ENCODE measurements around a stretch of chr9.

GRCh38 chr9:10679-11085, 18.6 kb downstream of the WASHC1 start:
- PRO-cap, 2 experiments, result no peak in any of the 2 experiments
- RAMPAGE, long total RNA, 5 experiments, result no peak in any of the 5 experiments

GRCh38 chr9:210870-211406, 3.7 kb upstream of the DOCK8 start:
- PRO-cap, 2 experiments, result no peak in any of the 2 experiments
- RAMPAGE, long total RNA, 5 experiments, result no peak in any of the 5 experiments

- PRO-cap, 2 experiments, result no peak in any of the 2 experiments
- RAMPAGE, long total RNA, 5 experiments, result no peak in any of the 5 experiments
Observed at GRCh38 chr9:211407-211960, 3.2 kb upstream of the DOCK8 start.

- PRO-cap, 2 experiments, result peak in 1 of 2 experiments; most common minus-strand start chr9:274610 (in 1)
- RAMPAGE, long total RNA, 5 experiments, result no peak in any of the 5 experiments
Observed at GRCh38 chr9:274020-274954, 59.6 kb downstream of the DOCK8 start.

DNA sequence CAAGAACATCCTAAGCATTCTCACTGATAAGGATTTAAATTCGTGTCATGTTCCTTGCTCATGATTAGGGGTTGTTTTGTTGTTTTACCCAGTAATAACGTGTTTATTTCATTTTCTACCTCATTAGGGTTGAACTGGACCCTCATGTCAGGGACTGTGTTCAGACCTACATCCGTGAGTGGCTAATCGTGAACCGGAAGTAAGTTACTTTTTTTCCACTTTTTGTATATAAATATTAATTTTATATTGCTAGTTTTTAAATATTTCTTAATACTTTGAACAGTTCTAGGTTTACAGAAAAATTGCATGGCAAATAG, 74.7 kb downstream of the DOCK8 start:
- PRO-cap, 2 experiments, result no peak in any of the 2 experiments
- RAMPAGE, long total RNA, 5 experiments, result no peak in any of the 5 experiments

- PRO-cap, 2 experiments, result no peak in any of the 2 experiments
- RAMPAGE, long total RNA, 5 experiments, result no peak in any of the 5 experiments
Observed at GRCh38 chr9:447145-448071, 57.1 kb upstream of the KANK1 start.

DNA sequence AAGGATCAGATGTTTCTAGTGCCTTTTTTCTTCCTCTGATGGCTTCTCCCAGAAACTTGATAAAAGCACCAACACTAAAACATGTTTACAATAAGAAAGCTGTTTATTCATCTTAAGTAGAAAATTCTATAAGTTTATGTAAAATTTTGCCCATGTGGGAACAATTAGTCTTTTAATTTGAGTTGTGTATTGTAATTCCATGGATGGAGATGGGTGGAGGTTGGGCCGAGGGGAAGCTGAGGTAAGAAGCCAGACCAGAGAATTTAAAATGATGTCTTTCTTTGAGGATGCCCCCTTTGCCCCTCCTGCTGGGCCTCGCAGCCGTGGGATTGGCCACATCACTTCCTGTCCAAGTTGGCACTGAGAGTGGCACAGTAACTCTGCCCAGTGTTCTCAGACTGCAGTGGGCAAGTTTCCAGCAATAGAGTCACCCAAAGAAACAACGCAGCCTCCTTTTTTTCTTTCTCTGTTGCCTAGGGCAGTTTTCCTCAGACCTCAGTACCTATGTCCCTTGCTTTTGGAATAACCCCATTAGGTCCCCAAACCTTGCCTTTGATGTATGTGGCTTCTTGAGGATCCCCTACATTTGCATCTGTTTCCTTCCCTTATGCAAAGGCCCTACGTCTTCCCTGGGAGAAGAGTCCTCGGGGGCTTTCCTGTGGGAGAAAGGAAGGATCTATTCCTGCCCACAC, 30.4 kb downstream of the KANK1 start:
- PRO-cap, 2 experiments, result no peak in any of the 2 experiments
- RAMPAGE, long total RNA, 5 experiments, result no peak in any of the 5 experiments

- PRO-cap, 2 experiments, result no peak in any of the 2 experiments
- RAMPAGE, long total RNA, 5 experiments, result no peak in any of the 5 experiments
Observed at GRCh38 chr9:560474-561103, 56.1 kb downstream of the KANK1 start.

DNA sequence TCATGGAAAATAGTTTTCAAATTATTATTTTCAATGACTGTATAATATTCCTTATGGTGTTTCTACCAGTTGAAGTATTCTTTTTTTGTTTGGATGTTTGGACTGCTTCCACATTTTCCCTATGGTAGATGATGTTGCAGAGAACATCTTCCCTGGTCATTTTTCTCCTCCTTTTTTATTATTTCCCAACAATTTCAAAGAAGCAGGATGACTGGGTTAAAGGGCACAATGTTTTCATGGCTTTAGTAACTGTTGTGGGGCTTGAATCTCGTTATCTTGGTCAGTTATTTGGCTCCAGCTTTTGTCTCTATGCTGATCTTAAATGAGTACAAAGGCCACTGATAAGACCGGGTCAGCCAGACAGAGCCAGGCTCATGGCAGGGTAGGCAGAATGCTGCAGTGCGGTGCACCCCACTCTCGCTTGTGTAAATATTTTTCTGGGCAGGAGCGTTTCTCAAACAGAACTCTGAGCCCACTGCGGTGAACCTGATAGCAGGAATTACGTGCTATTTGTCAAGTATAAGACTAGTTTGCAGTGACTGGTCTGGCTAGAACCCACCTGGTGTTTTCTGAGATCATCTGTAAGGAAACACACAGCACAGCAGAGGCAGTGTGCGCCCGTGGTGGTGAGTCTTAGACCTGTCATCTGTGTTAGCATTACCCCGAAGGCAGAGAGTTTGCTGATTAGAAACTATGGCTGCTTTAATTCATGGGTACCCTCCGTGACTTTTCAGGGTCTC, 158.8 kb upstream of the DMRT1 start:
- PRO-cap, 2 experiments, result peak in 1 of 2 experiments; most common plus-strand start position 359 of the sequence (in 1); most common minus-strand start position 427 of the sequence (in 1)
- RAMPAGE, long total RNA, 5 experiments, result start-site peak on the plus strand in 1 of 5 experiments, centred at position 555 of the sequence, 5 reads per replicate

DNA sequence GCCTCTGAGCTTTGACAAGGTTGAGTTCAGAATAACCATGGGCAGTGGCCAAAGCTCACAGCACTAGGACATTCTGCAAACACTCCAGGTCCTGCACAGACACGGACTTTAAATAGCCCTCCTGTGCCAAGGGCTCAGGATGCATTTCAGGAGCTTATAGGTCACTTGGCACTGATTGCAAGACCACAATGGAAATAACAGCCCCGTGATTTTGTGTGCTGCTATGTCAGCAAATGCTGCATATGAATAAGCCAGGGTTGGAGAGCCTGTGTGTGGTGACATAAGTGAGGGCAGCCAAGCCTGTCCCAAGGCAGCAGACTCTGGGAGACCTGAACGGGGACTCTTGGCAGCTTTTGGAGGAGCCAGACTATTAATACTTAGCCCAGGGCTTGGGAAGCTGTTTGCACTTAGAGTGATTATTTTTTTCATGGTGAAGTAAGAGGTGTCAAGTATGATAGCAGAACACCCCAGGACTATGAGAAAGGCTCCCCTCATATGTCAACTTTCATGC, 150.8 kb downstream of the DMRT2 start:
- PRO-cap, 2 experiments, result peak in 2 of 2 experiments; most common plus-strand start position 313 of the sequence (in 2); most common minus-strand start position 85 of the sequence (in 1)
- RAMPAGE, long total RNA, 5 experiments, result no peak in any of the 5 experiments

DNA sequence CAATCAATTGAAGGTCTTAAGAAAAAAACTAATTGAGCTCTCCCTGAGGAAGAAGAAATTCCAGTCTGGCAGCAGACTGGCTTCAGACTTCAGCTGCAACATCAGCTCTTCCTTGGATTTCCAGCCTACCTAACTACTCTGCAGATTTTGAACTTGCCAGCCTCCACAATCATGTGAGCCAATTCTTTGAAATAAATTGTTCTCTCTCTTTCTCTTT, 420.3 kb downstream of the DMRT2 start:
- PRO-cap, 2 experiments, result no peak in any of the 2 experiments
- RAMPAGE, long total RNA, 5 experiments, result no peak in any of the 5 experiments

DNA sequence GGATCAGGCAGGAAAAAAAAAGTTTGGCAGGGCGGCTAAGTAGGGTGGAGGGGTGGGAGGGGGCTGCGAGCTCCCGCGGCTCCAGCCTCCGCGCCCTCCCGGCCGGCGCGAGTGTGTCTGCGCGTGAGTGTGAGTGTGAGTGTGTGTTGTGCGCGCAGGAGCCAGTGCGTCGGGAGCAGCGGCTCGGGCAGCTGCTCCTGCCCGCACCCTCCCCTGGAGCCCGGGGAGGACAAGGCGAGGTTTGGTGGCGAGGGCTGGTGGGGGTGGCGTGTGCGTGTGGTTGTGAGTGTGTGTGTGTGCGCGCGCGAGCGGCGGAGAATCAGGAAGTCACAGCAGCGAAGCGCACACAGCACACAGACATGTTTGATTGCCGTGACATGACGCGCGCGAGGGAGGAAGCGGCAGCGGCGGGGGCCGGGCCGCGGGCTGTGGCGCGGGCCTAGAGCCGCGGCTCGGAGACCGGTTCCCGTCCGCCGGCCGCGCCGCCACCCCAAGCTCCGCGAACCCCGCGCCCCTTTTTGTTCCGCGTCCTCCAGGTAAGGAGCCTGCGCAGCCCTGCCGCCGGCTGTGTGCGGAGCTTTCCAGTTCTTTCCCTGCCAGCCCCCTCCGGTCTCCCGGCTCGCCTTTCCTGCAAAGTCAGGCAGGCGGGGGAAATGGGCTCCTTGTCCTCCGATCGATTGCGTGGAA, 2.3 kb downstream of the SMARCA2 start:
- PRO-cap, 2 experiments, result peak in 2 of 2 experiments; most common plus-strand start position 164 of the sequence (in 2); most common minus-strand start position 215 of the sequence (in 1)
- RAMPAGE, long total RNA, 5 experiments, result start-site peak on the plus strand in 3 of 5 experiments, centred at positions 103 to 433 of the sequence, 35 to 117 reads per replicate

GRCh38 chr9:2022510-2023039, 7.4 kb downstream of the SMARCA2 start:
- PRO-cap, 2 experiments, result no peak in any of the 2 experiments
- RAMPAGE, long total RNA, 5 experiments, result no peak in any of the 5 experiments

DNA sequence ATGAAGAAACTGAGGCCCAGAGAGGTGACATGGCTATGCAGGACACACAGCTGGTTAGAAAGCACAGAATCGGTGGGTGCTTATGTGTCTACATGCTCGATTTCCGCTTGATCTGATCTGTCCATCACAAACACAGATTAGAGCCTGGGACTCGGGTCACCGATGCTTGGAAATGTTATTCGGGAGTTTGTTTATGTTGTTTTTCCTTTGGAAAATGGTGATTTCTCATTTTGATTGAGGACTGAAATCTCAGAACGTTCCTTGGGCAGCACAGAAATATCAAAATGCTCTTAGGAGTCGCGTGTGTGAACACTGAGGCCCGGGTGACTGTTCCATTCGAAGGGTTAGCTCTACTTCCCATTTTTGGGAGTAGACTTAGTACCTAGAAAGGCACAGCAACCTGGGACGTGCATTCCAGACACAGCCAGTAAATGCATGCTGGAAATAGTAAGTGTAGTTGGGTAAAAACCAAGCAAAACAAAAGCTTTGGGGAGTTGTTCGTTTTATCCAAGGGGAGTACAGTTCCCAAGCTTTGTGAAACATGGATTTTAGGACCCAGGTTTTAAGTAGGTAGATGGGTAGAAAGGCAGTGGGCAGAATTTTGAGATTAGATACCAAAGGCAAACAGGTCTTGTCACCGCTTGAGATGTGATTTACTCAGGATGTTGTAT, 109.5 kb downstream of the SMARCA2 start:
- PRO-cap, 2 experiments, result no peak in any of the 2 experiments
- RAMPAGE, long total RNA, 5 experiments, result no peak in any of the 5 experiments

GRCh38 chr9:2170497-2171004, 155.4 kb downstream of the SMARCA2 start:
- PRO-cap, 2 experiments, result no peak in any of the 2 experiments
- RAMPAGE, long total RNA, 5 experiments, result no peak in any of the 5 experiments

GRCh38 chr9:2181158-2182435, 166.4 kb downstream of the SMARCA2 start:
- PRO-cap, 2 experiments, result no peak in any of the 2 experiments
- RAMPAGE, long total RNA, 5 experiments, result start-site peak on the plus strand in 1 of 5 experiments, at chr9:2182188-2182234 at its widest, 20 reads per replicate

DNA sequence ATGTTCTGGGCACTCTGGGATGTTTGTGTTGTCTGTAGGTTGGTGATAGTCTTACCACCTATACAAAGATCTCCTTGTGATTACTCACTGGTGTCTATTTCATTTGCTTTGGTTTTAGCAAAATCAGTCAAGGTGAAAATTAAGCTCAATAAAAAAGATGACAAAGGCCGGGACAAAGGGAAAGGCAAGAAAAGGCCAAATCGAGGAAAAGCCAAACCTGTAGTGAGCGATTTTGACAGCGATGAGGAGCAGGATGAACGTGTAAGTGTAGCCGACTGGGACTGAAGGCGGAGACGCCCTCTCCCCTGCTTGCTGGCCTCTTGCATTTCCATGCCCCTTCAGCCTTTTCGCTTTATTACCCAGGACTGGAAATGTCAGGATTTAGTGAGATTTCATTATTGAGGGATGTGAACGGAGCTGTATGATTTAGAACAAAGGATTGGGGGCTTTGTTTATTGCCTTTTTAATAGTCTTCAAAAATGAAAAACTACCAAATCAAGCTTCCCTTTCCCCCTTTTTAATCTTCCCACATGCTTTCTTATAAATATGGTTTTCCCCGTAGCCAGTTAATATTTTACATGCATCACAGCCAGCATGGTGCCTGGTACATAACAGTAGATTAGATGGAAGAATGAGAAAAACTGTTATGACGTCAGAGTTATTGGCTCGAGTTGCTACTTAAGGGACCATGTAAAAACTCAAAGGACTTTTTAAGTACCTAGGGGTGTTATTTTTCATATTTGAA, 176.2 kb downstream of the SMARCA2 start:
- PRO-cap, 2 experiments, result no peak in any of the 2 experiments
- RAMPAGE, long total RNA, 5 experiments, result no peak in any of the 5 experiments

DNA sequence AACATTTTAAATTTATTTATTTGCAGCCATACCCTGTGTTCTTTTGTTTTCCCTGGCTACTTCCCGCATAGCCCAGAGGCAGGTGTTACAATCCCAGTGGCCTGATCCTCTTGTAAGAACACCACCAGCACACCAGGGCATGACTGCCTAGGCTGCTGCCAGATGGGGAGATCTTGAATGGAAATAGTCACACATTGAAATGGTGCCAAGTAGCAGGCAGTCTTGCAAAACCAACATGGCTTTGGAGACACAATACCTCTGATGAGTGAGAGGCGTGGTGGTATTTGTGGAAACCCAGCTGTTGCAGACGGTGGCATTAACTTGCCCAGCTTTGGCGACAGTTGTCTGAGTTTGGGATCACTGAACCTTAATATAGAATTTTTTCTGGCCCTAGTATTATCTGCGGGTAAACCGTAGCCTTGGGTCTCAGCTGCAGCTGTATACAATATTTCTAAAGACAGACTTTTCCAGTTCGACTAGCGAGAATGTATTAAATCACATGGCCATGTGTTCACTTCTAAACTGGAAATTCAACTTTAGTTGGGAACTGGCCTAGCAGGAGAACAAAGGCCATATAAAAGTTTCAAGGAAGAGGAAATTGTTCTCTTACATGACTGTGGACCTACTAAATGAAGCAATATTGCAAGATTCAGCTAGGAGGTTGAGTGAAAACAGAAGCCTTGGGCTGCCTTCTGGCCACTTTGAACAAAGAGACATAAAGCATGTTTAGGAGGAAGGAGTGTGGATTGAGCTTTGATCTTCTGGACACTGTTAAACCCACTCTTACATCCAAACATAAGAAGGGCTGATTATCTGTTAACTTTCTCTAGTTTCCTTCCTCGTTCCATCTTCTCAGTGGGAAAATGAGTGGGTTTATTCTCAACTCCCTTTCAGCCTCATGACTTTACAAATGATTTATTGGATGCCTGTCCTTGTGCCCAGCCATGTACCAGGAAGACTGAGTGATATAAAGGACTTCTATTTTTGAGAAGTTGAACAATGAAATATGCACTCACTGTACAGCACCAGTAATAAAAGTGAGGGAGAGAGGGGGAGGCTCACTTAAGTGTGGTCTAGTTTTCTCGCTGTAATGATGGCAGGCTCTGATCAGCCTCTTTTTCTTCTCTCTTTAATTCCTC, 277.2 kb downstream of the SMARCA2 start:
- PRO-cap, 2 experiments, result no peak in any of the 2 experiments
- RAMPAGE, long total RNA, 5 experiments, result no peak in any of the 5 experiments

- PRO-cap, 2 experiments, result no peak in any of the 2 experiments
- RAMPAGE, long total RNA, 5 experiments, result no peak in any of the 5 experiments
Observed at GRCh38 chr9:2559566-2559950, 62.0 kb upstream of the VLDLR start.

DNA sequence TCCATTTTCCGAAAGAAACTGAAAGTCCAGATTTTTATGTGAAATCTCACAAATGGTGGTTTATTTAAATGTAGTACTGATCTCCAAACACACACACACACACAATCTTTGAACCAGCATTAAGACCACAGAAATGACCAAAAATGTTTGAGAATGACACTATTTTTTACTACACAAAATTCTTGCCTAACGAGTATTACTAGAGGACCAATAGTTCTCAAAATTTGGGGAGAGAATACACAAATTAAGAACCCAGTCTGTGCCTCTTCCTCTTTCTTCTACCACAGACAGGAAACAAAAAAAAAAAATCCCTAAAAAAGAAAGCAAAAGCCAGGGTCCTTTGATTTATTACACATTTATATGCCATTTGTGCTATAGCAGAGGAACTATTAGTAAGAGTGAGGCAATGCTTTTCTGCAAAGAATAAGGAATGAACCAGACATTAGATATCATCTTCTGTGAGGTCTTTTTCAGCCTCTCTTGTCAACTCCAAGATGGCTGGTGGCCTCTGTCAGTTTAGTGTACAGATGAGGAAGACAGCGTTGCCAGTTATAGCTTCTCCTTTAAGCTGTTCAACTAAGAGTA, 127.7 kb downstream of the RFX3 start:
- PRO-cap, 2 experiments, result no peak in any of the 2 experiments
- RAMPAGE, long total RNA, 5 experiments, result no peak in any of the 5 experiments

Measured in thyroid gland (tissue), 7 donors.